Transverse colon (tissue), 4 donors: ENCODE results near the genes ZFAND5 and ALDH1A1.

DNA sequence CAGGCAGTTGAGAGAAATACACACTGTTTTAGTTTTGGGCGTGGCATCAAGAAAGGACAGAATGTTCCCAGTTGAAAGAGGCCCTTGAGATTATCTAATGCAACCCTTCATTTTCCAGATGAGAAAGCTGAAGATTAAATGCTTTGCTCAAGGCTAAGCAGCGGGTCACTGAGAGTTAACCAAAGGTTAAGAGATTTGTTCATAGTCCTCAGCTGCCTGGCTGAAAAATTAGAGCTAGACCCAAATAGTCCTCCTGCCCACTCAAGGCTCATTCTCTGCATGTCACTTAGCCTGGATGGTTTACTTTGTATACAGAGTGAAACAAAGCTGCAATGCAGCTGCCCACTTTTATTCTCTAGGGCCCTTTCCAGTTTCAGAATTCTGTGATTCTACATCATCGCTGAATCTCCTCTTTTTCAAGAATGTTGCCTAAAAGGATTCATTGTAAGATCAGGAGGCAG lies 46.6 kb upstream of the MAMDC2 start:
- PRO-cap: no peak
- RAMPAGE, long total RNA, 4 experiments: no peak in any of the 4 experiments

DNA sequence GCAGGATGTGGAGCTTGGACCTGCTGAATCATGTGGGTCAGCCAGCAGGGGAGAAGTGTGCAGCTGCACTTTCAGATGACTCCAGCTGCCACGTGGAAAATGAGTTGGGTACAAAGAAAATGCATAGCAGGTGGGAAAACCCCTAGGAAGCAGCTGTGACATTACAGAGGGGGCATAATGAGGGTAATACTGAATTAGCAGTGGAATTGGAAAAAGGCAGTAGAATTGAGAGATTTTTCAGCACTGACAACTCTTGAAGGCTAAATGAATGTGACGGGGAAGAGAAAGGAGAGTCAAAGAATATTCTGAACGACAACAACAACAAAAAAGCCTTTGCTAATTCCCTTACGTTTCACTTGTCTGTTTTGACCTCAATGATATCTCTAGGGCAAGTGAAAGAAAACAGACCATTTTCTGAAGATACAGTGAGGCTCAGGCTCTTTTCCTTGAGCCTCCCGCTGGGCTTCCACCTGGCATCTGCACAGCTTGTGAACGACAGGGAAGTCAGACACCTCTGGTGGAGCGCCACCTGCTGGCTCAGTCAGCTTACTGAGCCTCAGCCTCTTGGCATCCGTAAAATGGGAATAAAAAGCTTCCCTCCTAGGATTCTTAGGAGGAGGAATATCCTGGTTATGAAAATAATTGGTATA lies 67.1 kb downstream of the MAMDC2 start:
- PRO-cap: no peak
- RAMPAGE, long total RNA, 4 experiments: no peak in any of the 4 experiments

GRCh38 chr9:70213745-70214678 lies 44.8 kb upstream of the SMC5 start:
- PRO-cap: no peak
- RAMPAGE, long total RNA, 4 experiments: no peak in any of the 4 experiments

GRCh38 chr9:70278334-70278896 lies 19.6 kb downstream of the SMC5 start:
- PRO-cap: no peak
- RAMPAGE, long total RNA, 4 experiments: no peak in any of the 4 experiments

DNA sequence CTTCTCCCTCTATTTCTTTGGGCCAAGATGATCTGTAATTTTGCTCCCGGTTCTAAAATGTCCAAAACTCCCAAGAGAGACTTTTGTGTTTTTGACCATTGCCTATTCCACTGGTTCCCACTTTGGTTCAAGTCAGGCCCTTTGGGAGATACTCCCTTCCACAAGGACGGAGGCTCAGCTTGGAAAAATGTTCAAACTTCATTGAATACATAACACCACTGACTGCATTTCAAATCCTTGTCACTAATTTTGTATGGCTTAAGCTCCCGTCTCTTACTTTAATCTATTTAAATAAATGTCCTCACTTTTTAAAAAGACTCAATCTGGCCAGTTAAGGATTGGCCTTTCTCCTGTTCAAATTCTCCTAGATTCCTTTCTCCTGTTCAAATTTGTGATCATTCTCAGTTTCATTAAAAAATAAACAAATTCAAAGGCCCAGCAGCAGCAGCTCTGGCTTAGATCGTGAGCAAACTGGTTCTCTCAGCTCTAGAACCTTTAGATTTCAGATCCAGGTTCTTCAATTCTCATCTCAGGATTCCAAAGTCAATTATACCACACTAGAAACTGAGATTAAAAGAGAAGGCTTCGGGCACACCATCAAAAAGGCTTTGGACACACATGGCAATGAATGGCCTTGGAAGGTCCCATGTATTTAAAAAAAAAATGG lies 9.2 kb downstream of the KLF9 start:
- PRO-cap: no peak
- RAMPAGE, long total RNA, 4 experiments: start-site peak on the minus strand in 2 of 4 experiments, centred at positions 369 to 445 of the sequence, 19 to 21 reads per replicate

- PRO-cap: no peak
- RAMPAGE, long total RNA, 4 experiments: no peak in any of the 4 experiments
These were observed 52.6 kb upstream of the KLF9 start for GRCh38 chr9:70466914-70467646.

- PRO-cap: no peak
- RAMPAGE, long total RNA, 4 experiments: no peak in any of the 4 experiments
These were observed 91.6 kb upstream of the KLF9 start for GRCh38 chr9:70506022-70506545.

DNA sequence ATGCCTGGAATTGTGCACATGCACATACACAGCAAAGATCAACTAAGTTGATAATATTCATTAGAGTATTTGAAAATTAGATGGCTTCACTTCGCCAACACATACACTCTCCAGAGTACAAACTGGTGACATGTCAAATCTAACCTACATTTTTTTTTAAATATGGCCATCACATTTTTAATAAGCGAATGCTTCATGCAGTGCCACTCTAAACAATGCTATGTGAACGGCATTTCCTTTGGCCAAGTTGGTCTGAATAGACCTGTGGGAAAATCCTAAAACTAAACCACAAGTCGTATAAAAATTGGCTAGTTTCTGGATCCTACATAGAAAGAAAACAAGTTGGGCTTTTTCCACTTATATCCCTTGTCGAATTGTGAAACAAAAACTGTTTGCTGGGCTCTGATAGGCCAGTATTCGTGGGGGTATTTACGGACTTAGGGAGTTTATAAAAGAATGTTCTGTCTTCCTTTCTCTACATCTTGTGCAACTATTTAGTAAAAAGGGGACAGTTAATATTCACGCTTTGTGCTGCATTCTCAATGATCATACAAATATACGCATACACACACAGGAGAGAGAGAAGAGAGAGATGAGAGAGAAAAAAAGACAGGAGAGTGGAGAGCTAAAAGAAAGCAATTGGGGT lies 153.0 kb upstream of the KLF9 start:
- PRO-cap: no peak
- RAMPAGE, long total RNA, 4 experiments: no peak in any of the 4 experiments

GRCh38 chr9:70574306-70574990 lies 160.0 kb upstream of the KLF9 start:
- PRO-cap: no peak
- RAMPAGE, long total RNA, 4 experiments: no peak in any of the 4 experiments

DNA sequence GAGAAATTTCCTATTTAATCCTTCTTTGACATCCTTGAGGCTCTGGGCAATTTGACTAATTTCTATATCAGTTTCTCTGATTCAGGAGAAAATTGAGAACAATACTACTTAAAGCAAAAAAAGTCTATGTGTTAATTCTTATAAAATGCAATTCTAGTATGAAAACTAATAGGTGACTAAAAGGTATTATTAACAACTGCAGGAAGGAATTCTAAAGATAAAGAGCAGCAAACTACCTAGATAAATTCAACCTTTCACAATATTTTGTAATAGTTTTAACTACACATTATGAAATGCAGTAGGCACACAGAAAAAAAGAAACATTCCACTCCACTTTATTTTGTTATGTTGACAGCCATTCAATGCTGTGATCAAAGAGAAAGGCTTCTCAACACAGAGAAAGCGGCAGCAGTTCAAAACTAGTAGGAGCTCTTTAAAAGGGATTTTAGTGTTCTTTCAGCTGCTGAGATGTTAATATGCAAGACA lies 11.7 kb downstream of the CEMIP2 start:
- PRO-cap: no peak
- RAMPAGE, long total RNA, 4 experiments: no peak in any of the 4 experiments

GRCh38 chr9:71766465-71767236 lies 1.7 kb downstream of the CEMIP2 start:
- PRO-cap: bidirectional peak, plus-strand start at chr9:71766937, minus-strand start at chr9:71766739
- RAMPAGE, long total RNA, 4 experiments: no peak in any of the 4 experiments

- PRO-cap: unidirectional peak, plus-strand start at chr9:71807110
- RAMPAGE, long total RNA, 4 experiments: no peak in any of the 4 experiments
These were observed 38.5 kb upstream of the CEMIP2 start for GRCh38 chr9:71806751-71807217.

GRCh38 chr9:71896860-71897105 lies 14.2 kb downstream of the ABHD17B start:
- PRO-cap: no peak
- RAMPAGE, long total RNA, 4 experiments: no peak in any of the 4 experiments

DNA sequence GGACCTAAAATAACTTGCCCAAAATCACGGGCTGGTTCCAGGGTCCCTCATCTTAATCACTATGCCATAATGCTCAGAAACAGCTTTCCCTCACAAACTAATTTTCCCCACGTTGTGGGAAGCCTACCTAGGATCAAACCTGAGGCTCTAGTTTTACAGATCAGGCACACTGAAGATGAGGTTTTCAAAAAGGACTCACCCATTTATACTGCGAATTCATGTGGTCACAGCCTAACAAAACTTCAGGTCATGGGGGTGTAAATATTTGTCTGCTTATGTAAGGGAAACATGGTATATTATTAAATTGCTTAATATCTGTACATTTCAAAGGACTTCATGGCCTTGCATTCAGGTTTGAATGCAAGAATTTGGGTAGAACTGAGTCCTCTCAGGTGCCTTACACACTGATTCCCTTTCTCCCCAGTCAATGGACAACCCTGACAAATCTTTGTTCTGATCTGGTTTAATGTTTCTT lies 12.1 kb downstream of the ZFAND5 start:
- PRO-cap: no peak
- RAMPAGE, long total RNA, 4 experiments: no peak in any of the 4 experiments

DNA sequence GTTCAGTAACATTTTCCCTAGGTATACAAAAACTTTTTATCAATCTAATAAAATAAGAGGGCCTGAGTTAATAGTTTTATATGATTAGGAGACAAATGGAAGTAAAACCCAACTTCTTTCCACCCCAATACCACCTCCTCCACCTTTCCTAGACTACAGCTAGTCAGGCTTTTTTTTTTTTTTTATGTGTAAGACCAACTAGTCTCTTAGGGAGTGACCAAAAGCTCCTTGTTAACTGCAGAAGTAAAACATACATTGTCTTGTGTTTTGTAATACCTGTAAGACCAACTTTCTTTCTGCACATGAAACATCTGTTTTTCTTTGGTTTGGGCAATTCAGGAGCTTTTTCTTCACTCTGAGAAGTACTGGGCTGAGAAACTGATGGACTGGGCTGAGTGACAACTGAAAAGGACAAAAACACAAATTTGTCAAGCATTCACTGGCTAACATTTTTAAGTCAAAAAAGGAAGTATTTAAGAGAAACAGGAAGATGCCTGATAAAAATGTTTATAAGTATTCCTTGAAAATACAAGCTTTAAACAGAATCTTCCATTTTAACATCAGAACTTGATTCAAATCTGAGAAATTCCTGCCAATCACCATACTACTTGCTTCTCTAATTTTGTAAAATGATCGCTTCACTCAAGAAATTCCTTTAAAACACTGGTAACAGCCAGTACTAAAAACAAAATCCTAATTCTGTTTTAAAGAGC lies 8.2 kb downstream of the ZFAND5 start:
- PRO-cap: no peak
- RAMPAGE, long total RNA, 4 experiments: start-site peak on the minus strand in 1 of 4 experiments, centred at position 218 of the sequence, 6 reads per replicate

GRCh38 chr9:72360360-72361256 lies 4.4 kb downstream of the ZFAND5 start:
- PRO-cap: no peak
- RAMPAGE, long total RNA, 4 experiments: start-site peak on the minus strand in 2 of 4 experiments, at chr9:72360690-72360839 at its widest, 12 to 32 reads per replicate

- PRO-cap: bidirectional peak, plus-strand start at chr9:72365423, minus-strand start at chr9:72365205
- RAMPAGE, long total RNA, 4 experiments: no peak in any of the 4 experiments
These were observed at the start of gene ZFAND5 for GRCh38 chr9:72365066-72365548. Gene ZFAND5, minus strand, starts transcription at chr9:72365208.

DNA sequence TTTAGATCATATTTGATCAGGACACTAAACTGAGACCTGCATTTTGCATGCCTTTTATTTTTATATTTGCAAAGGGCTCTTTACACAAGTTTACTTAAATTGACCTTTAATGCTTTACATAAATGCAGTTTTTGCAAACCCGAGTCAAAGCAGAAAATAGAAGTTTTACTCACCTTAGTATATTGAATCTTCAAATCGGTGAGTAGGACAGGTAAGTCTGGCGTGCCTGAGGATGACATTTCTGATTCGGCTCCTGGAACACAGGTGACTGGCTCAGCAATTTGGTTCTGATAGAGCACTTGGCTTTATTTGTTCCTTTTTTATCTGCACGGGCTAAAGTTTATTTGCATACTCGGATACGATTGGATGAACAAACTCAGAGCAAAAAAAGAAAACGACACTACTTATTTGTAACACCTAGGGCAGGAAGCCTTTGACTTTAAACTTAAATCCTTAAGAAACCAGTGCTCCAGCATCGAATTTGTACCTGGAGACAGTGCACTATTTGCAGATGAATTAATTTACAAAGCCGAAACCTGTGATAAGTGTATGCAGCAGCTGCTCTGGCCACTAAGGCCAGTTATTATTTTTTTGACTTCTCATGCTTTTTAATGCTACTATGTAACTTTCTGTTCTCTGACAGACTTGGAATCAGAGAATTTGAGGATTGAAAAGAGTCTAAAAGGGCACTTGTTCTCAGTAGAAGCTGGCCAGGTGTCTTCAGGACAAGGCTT lies at the start of gene ALDH1A1:
Gene ALDH1A1, minus strand, starts transcription at position 292 of the 734 bp plus-strand sequence.
- PRO-cap: bidirectional peak, plus-strand start at position 413 of the sequence, minus-strand start at position 283 of the sequence
- RAMPAGE, long total RNA, 4 experiments: start-site peak on the minus strand in 4 of 4 experiments, centred at positions 269 to 280 of the sequence, 54 to 1,099 reads per replicate

GRCh38 chr9:72954317-72955081 lies 1.6 kb upstream of the ALDH1A1 start:
- PRO-cap: bidirectional peak, plus-strand start at chr9:72954874, minus-strand start at chr9:72954841
- RAMPAGE, long total RNA, 4 experiments: no peak in any of the 4 experiments

GRCh38 chr9:72983087-72983381 lies 30.2 kb upstream of the ALDH1A1 start:
- PRO-cap: no peak
- RAMPAGE, long total RNA, 4 experiments: no peak in any of the 4 experiments